Jejunum (tissue), 1 donor: ENCODE data around the genes SAT1 and DCAF8L1.

- PRO-cap, result bidirectional peak, plus-strand start at chrX:23766885, minus-strand start at chrX:23766771
Observed at GRCh38 chrX:23766430-23767150, 16.4 kb upstream of the SAT1 start.

DNA sequence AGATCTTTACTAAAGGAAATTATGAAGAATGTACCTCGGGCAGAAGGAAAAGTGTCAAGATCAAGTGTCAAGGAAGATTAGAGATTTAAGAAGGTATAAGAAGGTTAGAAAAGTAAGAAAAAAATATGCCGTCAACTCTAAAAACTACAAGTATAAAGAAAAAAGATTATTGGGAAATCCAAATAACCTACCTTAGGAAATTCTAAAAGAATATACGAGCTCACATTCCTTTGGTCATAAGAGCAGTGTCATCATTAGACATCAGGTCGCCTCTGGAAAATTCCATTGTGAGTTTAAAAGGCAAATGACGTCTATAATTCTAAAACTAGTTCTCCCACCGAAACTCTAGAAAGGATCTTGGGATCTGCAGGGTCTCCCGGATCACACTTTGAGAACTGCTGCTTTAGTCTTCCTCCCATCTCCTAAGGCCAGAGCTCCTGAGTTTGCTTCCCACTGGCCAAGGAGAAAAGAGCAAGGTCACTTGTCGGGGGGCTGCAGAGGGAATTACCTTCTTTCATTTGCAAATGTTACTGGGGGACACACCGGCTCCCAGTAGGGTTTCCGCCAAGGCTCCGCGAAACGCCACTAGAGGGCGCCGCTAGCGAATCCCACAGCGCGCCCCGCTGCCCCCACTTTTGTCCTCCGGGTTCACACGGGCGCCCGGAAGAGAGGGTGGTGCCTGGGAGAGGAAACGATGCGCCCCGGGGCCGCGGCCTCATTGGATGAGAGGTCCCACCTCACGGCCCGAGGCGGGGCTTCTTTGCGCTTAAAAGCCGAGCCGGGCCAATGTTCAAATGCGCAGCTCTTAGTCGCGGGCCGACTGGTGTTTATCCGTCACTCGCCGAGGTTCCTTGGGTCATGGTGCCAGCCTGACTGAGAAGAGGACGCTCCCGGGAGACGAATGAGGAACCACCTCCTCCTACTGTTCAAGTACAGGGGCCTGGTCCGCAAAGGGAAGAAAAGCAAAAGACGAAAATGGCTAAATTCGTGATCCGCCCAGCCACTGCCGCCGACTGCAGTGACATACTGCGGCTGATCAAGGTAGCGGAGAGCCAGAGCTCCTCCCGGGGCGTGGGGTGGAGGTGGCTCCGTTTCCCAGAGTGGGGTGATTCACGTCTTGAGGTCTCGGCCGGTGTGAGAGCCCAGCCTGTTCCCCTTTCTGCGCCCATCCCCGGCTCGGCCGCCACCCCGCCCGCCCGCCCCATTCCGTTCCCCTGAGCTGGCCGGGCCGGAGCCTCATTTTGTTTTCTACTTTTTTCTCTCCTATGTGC, at the start of gene SAT1:
Gene SAT1 (plus strand): TSS at position 797 of the 1,271 bp plus-strand sequence.
- PRO-cap, result bidirectional peak, plus-strand start at position 797 of the sequence, minus-strand start at position 581 of the sequence

DNA sequence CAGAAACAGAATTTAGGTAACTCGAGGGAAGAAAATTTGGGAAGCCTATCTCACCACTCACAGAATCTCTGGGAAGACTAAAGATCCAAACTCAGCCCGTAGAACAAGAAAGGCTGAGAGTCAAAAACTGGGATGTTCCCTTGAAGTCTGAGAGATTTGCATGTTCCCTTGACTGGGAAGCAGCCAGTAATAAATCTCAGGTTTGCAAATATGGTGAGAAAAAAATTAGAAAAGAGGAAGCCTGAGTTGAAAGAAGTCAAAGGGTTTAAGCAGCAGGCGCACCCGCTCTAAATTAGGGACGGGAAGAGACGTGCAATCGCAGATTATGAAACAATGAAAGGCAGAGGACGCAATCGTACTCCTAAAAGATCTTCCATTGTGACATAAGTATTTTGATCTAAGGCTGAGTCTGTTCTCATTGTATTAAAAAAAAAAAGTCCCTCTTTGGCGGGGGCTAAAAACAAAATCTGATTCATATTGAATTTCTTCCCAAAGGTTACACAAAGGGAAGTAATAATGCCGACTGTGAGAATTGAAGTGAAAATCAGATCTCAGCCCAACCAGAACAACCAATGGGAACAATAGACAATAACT, 28.1 kb downstream of the SAT1 start:
- PRO-cap, result unidirectional peak, plus-strand start at position 259 of the sequence

- PRO-cap, result no peak
Observed at GRCh38 chrX:23822269-23822982, 39.5 kb downstream of the SAT1 start.

GRCh38 chrX:23844273-23844700, 61.3 kb downstream of the SAT1 start:
- PRO-cap, result no peak

GRCh38 chrX:24025215-24025398, 1.9 kb downstream of the KLHL15 start:
- PRO-cap, result bidirectional peak, plus-strand start at chrX:24025446, minus-strand start at chrX:24025289

DNA sequence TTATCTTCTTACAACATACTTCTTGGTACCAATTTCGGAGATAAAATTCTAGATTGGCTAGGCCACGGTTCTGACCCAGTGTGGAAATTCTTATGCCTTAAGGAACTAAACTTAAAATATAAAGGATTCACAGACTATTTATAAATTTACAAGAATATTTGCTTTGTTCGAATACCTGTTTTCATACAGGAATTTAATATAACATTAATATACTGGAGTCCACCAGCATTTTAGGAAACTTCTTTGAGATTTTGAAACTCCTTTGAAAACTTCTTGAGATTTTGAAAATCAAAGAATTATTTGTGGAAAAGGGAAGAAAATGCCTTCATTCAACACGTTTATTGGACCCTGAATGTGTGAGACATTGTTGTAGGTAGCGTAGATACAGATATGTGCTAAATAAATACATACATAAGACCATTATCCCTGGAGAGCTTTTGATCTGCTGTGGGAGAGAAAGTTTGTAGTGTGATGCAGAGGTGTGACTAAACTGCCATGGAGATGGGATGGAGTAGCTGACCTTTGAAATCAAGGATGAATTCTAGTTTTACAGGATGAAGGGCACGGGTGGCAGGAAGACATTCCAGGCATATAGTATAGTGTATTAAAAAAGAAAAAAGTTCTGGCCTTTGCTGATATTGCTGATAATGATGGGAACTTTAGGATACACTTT, 31.5 kb downstream of the ZFX start:
- PRO-cap, result no peak

DNA sequence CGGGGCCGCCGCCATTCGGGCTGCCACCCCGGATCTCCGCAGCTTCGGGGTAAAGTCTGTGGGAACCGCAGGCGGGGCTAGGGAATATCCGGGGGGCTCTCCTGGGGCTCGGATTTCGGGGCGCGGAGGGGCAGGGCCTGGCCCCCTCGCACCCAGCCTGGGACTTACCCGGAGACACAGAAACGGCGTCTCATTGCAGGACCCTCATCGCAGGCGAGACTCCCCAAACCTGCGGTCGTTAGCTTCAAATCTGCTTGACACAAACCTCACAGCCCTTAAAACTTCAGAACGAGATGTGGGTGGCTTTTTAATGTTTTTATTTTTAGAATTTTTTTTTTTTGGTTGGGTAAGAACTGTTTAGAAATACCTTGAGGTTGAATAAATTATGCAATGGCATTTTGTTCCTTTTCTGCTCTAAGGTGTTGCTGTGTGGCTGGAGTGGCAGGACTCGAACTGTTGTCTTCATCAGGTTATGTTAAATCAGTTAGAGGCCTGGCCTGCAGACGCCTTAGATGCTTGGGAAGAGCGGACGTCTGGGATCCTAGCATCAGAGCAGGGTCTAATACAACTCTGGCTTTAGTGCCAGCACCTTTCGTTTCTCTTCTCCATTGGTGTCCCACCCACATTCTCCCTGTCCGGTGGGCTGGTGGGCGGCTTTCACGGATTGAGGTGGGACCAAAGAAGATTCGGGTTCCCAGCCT, 657 bp downstream of the PDK3 start:
- PRO-cap, result no peak

GRCh38 chrX:24546401-24546757, 81.3 kb downstream of the PDK3 start:
- PRO-cap, result no peak

DNA sequence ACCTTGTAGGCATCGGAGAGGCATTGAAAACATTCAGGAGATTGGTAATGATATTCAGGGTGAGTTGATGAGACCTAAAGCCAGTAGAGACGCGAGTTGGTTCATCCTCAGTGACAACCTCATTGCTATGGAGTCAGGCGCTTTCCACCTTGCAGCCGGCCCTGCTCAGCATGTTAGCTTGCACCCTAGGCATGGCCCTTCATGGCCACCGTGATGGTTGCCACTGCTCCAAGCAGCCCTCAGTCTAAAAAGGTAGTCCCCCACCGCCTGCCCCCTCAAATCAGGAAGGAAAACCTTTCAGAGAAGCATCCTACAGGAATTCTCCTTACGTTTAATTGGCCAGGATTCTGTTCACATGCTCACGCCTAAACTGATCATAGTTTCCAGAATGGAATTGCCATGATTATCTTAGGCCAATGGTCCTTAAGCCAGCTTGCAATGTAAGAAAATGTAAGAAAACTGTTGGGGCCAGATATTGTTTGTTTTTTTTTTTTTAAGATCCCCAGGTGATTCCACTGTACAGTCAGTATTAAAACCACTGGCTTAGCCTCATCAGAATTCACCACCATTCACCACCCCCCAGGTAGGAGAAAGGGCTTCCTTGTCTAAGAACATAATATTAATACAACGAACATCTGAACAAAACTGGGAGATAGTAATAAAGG, 114.4 kb downstream of the POLA1 start:
- PRO-cap, result no peak

GRCh38 chrX:26227721-26228009, 11.7 kb downstream of the MAGEB5 start:
- PRO-cap, result no peak

- PRO-cap, result no peak
Observed at GRCh38 chrX:27981236-27981599, at the start of gene DCAF8L1. Gene DCAF8L1 (minus strand): TSS chrX:27981449.

- PRO-cap, result no peak
Observed at GRCh38 chrX:28206647-28207153, 225.5 kb upstream of the DCAF8L1 start.

DNA sequence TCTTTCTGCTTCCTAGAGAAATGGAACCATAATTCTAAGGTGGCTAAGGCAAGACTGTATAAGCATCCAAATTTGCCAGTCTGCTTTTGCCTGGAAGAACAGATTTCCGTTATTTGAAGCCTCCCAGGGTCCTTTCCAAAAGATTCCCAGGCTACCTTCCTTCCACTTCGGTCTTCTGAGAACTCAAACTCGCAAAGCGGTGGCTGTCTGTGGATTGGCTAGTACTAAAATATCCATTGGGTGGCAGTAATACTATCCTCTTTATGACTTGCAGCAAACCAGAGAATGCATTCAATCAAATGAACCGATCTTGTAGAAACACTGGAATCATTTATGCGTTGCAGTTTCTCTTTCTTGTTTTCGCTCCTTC, 419 bp upstream of the IL1RAPL1 start:
- PRO-cap, result no peak

DNA sequence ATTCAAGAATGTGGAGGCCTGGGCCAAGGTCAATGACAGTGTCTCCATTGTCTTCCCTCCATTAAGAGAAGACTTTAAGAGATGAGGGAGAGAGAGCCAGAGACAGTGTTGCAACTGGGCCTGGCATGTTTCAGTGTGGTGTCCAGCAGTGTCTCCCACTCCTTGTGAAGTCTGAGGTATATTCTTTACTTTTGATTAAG, 1.7 kb downstream of the MAGEB4 start:
- PRO-cap, result no peak

- PRO-cap, result no peak
Observed at GRCh38 chrX:30719993-30720755, 67.0 kb downstream of the GK start.

DNA sequence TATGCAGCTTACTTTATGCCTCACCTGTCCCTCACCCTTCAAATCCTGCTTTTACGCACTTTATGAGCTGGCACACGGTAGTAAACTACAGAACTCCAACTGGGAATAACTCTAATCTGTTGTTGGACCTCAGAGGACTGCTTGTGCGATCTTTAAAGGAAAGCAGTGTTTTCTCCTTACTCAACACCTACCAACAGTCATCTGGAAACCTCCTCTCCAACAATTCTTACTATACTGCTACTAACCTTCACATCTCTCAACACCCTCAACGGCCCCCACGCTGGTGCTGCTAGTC, 673 bp downstream of the TAB3 start:
- PRO-cap, result no peak

DNA sequence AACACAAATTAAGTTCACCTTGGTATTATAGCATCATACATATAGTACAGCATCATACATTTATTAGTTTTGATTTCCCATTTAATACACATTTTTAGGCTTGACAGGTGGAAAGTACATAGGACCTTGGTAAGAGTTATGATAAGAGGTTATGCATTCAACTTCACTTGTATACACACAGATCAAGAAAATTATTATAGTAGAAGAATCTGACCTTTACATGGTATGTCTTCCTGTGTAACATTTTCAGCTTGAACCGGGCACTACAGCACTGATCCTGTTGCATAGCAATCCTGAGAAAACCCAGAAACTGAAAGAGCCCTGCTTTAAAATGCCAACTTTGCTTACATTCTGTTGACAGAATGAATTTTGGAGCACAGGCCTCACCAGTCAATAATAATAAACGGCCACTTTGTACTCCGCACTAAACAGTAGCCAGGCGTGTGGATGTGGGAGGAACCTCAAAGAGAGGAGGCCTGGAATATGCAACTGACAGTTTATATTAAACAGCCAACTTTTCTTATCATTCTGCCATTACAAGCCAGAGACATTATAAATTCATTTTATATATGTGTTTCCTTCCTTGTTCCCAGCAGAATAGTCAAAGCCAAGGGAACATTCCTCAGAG, 436.3 kb upstream of the FTHL17 start:
- PRO-cap, result no peak

DNA sequence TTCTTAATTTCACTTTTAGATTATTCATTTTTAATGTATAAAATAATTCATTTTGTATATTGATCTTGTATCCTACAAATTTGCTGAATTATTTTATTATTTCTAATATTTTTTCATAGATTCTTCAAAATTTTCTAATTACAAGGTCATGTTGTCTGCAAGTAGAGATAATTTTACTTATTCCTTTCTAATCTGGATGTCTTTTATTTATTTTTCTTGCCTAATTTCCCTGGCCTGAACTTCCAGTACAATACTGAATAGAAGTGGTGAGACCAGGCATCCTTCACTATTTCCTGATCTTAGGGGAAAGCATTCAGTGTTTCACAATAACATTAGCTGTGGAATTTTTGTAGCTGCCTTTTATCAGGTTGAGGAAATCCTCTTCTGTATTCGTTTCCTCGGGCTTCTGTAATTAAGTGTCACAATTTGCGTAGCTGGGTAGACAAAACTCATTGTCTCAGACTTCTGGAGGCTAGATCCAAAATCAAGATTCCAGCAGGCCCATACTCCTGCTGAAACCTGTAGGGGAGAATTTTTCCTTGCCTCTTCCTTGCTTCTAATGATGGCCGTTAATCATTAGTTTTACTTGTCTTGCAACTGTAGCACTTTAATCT, 598.3 kb upstream of the FTHL17 start:
- PRO-cap, result no peak

DNA sequence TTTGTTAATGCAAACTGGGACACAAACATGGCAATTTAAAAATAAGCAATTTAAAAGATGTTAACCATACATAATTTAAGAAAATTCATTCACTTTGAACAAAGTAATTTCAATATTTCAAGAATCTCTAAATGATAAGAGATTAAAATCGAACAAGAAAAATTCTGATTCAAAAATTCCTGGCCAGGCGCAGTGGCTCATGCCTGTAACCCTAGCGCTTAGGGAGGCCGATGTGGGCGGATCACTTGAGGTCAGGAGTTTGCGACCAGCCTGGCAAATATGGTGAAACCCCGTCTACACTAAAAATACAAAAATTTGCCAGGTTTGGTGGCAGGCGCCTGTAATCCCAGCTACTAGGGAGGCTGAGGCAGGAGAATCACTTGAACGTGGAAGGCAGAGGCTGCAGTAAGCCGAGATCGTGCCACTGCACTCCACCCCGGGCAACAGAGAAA, 860.5 kb upstream of the FTHL17 start:
- PRO-cap, result no peak